ENCODE results near the gene ASMT.

DNA sequence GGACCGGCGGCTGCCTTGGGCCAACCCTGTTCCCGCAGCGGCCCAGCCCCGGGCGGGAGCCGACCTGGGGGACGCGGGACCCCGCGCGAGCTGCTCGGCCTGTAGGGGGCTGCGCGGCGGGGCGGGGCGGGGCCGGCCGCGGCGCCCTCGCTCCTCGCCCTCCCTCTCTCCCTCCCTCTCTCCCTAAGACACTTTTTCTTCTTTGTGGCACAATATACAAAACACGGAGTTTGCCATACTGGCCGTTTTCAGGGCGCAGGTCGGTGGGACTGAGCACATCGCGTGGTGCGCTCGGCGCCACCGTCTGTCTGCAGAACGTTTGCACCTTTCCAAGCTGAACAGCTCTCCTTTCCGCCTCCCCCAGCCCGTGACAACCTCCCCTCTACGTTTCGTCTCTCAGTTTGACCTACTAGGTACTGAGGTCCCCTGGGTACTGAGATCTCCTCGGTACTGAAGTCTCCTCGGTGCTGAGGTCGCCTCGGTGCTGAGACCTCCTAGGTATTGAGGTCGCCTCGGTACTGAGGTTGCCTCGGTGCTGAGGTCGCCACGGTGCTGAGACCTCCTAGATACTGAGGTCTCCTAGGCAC is 261.2 kb upstream of the PLCXD1 start:
- RRBS, result 16% methylated on average over 11 of the region's 48 CpGs

GRCh38 chrX:262515-263040 is 18.6 kb upstream of the PLCXD1 start:
- RRBS, result no CpG with 5 or more reads among the region's 7 CpGs

GRCh38 chrX:285308-285875 is 4.2 kb downstream of the PLCXD1 start:
- RRBS, result no CpG with 5 or more reads among the region's 15 CpGs

DNA sequence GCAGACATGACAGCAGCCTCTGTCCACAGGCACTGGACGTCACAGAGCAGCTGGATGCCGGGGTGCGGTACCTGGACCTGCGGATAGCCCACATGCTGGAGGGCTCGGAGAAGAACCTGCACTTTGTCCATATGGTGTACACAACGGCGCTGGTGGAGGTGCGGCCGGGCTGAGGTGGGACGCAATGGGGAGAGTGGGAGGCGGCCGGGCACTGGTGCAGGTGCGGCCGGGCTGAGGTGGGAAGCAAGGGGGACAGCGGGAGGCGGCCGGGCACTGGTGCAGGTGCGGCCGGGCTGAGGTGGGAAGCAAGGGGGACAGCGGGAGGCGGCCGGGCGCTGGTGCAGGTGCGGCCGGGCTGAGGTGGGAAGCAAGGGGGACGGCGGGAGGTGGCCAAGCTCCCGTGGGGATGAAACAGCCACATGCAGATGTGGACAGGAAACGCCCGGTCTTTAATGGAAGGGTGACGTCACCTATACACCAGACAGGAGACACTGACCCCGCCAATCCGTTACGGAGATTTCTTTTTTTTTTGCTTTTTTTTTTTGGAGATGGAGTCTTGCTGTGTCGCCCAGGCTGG is 9.5 kb downstream of the PLCXD1 start:
- RRBS, result 92% methylated on average over 2 of the region's 35 CpGs

DNA sequence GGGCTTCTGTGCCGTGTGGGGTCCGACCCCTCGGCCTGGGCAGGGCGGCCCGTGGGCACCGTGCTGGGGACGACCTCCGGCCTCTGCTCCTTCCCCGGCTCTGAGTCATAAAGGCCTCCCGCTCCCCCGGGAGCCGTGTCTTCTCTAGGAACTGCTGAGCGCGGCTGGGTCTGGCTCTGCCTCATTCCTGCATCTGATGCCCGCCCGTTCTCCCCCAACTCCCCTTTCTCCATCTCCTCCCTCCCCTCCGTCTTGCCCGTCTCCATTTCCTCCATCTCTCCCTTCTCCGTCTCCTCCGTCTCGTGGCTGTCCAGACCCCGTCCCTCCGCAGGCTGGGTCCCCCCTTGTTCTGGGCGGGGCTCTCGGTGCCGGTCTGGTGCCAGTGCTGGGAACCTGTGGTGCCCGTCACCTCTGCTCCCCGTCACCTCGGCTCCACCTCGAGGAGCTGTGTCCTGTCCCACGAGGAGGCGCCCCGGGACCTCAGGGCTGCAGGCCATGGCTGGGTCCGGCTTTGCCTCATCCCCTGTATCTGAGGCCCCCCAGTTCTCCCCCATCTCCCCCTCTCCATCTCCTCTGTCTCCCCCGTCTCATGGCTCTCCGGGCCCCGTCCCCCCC is 13.0 kb upstream of the GTPBP6 start:
- RRBS, result 84% methylated on average over 4 of the region's 37 CpGs

DNA sequence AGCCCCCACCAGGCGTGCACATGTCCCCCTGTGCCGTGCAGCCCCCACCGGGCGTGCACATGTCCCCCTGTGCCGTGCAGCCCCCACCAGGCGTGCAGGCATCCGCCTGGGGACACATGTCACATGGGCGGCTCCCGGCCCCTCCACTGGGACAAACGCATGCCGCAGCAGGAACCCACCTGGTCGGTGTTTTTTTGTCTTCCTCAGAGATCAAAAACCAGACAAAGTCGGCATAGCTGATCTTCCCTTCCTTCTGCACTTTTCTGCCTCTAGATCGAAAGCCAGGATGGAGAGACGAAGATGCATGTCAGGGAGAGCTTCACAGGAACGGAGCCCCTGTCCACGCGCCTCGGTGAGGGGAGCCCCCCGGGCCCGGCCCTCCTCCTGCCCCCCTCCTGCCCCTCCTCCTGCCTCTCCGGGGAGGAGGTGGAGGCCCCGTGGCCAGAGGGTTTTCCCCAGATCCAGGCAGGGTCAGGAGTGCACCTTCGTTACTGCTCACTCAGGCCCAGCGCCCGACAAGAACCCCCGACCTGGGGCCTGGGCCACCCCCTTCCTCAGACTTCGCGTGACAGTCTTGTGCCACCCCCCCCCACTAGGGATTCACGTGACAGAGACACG is 22.6 kb upstream of the GTPBP6 start:
- RRBS, result 97% methylated on average over 6 of the region's 31 CpGs

DNA sequence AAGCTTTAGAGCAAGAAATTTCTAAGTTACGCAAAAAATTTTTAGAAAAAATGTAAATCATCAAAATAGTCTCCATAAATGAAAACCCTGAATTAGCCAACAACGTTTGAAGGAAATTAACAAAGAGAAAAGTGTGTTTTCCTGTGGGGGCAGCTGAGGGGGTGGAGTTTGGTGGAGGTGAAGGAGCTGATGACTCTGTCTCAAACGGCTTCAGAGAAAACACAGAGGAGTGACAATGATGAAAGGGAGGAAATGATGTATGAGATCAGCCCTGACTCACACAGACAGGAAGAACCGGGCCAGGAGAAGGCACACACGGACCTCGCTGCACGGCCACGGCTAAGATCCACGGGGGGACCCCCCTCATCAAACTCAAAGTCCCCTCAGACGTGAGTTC is 29.1 kb downstream of the PPP2R3B start:
- RRBS, result no CpG with 5 or more reads among the region's 10 CpGs

DNA sequence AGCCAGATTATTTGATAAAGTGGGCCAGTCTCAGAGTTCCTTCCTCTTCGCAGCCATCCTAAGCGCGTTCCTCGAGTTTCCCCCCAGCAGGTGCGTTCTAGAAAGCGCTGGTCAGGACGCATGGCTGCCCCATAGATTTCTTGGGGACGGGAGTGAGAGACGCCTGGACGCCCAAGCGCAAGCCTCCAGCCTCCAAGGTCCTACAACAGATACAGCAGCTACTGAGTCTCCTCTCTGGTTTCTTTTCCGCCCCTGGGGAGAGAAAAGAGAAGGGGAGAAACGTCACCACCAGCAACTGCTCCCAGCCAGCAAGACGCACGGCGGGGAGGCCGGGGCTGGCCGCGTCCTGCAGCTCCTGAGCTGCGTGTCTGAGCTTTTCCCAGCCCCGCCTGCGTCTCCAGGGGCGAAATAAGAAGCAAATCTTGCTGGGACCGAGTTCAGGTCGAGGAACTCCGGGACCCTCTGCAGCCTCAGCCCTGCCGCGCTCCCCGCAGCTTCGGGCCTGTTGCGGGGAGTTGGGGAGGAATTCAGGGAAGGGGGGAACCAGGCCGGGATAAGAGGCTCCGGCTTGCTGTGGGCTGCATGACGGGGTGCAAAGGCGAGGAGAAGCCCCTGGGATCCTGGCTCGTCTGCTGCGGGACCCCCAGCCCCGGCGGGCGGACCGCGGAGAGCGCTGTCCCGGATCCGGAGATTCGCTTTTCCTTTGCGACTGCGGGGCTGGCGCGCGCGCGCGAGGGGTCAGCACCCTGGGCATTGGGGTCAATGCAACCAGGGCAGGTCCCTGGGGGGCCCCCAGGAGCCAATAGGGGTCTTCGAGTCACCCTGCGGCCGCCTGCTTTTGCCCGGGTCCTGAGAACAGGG is 6.8 kb upstream of the SHOX start:
- RRBS, result 4% methylated on average over 8 of the region's 58 CpGs

DNA sequence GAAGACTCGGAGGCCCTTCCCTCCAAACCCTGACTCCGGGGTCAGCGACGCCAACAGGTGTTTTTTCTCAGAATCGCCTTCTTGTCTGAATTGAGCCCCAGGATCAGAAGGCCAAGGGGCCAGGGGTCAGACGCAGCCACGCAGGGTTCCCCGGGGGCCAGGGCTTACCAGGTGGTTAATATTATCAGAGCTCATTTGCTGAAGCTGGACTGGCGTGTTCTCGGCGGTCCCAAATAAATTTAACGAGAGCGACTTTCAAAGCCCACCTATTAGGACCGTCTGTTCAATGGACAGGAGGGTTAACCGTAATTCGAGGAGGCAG is 239.4 kb downstream of the CRLF2 start:
- RRBS, result 8% methylated on average over 2 of the region's 16 CpGs

DNA sequence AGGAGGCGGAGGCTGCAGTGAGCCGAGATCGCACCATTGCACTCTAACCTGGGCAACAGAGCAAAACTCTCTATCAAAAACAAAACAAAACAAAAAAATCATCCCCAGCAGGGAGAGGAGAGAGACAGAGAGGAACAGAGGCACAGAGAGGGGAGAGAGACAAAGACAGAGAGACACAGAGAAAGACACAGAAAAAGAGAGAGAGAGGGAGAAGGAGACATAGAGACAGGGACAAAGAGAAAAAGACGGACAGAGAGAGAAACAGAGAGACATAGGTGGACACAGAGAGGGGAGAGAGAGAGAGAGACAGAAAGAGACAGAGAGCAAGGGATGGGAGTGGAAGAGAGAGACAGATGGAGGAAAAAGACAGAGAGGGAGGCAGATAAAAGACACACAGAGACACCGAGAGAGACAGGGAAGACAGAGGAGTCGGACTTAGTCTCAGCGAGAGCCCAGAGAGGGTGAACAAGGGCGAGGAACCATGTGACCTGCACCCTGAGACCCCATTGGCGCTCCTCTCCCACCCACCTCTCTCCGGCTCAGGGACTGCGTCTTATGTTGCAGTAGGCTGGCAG is 29.9 kb upstream of the IL3RA start:
- RRBS, result no CpG with 5 or more reads among the region's 11 CpGs

DNA sequence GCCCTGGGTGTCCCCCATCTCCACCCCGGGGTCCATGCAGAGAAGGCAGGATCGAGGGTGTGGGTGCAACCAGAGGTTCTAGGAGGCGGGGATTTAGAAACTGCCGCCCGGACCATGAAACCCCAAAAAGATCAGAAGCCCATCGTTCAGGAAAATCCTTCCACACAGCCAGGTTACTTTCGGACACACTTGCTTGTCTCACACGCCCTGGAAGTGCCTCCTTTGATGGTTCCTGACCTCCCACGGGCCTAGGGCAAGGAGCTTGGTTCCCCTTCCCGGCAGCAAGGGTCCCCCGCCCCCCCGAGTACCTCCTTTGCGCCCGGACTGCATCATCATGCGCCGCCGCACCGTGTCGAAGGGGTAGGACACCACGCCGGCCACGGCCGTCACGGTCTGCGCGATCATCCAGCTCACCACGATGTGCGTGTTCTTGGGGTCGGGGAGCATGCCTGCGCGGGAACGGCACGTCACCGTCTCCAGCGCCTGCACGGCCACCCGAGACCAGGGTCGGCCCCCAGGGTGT is 4.9 kb downstream of the SLC25A6 start:
- RRBS, result 95% methylated on average over 16 of the region's 38 CpGs

DNA sequence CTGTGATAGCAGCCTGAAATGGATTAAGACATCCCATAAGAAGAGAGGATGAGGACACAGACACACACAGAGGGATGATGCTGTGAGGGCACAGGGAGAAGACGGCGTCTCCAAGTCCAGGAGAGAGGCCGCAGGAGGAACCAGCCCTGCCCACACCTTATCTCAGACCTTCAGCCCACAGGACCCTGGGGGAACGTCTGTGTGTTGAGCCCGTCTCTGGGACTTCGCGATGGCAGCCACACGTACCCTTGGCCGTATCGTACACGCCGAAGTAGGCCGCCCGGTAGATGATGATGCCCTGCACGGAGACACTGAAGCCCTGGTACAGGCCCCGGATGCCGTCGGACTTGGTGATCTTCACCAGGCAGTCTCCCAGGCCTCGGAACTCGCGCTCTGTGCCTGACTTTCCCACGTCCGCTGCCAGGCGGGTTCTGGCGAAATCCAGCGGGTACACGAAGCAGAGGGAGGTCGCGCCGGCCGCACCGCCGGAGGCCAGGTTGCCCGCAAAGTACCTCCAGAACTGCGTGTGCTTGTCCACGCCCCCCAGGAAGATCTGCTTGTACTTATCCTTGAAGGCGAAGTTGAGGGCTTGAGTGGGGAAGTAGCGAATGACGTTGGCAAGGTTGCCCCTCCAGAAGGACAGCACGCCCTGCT is 2.8 kb downstream of the SLC25A6 start:
- RRBS, result 100% methylated on average over 2 of the region's 40 CpGs

- RRBS, result 1% methylated on average over 25 of the region's 53 CpGs
These were observed 557 bp downstream of the SLC25A6 start for GRCh38 chrX:1391236-1391876.

GRCh38 chrX:1398787-1399365 is 7.0 kb upstream of the SLC25A6 start:
- RRBS, result no CpG with 5 or more reads among the region's 19 CpGs

DNA sequence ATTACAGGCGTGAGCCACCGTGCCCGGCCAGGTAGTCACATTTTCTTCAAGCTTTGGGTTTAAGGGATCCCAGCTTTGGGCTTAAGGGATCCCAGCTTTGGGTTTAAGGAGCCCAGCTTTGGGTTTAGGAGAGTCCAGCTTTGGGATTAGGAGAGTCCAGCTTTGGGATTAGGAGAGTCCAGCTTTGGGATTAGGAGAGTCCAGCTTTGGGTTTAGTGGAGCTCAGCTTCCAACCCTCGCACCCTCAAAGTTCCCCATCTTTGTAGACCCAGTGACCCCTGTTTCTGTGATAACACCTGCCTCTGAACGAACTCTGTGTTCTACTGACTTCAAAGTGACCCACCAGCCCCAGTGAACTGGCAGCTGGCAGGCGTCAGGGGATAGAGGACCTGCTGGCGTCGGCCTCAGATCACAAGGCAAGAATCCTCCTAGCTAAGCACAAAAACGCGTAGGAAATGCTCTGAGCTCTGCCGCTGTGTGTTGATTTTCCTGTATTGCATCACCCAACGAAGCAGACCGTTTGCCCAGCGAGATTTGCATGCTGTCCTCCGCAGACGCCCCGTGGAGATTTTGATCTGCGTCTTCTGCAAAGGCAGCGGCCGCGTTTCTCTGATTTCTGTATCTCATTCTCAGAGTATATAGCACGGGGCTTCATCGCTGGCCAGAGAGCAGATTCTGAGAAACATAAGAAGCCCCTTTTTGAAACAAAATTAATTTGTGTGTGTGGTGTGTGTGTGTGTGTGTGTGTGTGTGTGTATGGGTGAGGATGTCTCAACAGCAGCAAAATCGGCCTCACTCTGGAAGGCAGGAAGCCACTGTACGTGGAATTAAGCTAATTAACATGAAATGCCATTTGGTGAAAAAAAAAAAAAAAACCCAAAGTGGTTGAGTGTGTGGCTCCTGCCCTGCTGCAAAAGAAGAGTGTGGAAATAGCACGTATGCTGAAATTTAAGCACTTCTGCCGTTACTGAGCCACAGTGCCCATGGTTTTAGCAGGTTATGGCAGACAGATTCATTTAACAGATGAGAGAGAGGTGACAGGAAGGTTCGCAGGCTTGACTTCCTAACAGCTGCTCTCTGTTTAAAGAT is 29.1 kb upstream of the ASMTL start:
- RRBS, result no CpG with 5 or more reads among the region's 28 CpGs

- RRBS, result no CpG with 5 or more reads among the region's 13 CpGs
These were observed 31.4 kb upstream of the ASMTL start for GRCh38 chrX:1483992-1484604.

DNA sequence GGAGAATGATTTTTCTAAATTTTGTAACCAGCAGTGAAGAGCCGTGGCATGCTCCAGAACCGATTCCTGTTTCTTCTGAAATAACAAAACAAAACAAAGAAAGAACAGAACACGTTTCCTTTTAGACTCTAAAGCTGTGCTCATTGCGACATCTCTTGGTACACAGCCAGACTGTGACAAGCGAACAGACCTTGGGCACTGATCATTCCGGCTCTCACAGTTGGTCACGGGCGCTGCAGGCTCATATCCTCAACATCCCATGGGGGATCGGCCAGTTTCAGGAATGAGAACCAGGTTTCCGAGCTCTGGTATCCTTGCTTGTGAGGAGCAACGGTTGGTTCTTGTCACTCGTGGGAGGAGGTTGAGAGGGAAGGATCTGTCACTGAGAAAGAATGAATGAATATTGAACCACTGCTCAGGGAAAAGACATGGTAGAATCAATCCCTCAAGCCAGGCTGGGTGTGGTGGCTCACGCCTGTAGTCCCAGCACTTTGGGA is 485 bp upstream of the P2RY8 start:
- RRBS, result no CpG with 5 or more reads among the region's 13 CpGs

GRCh38 chrX:1593239-1593680 is 1.9 kb downstream of the AKAP17A start:
- RRBS, result 29% methylated on average over 4 of the region's 18 CpGs

DNA sequence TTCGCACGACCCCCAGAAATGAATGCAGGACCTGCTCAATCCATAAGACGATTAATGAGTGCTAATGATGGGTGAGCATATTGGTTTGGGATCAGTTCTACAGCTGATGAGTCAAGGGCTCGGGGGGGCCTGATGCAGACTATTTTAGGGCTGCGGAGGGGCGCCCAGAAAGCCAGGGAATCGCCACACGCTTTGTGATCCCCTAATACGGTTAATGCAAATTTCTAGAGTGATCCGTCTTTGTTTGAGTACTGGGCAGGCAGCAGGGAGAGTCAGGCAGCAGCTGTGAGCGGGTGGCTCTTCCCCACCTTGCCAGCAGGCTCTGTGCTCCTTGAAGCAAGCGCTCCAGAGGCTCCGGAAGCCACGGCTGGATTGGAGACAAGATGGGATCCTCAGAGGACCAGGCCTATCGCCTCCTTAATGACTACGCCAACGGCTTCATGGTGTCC is at the start of gene ASMT:
Gene ASMT (plus strand): TSS at position 243 of the 449 bp plus-strand sequence.
- RRBS, result no CpG with 5 or more reads among the region's 17 CpGs

GRCh38 chrX:2159139-2159907 is 341.5 kb downstream of the DHRSX start:
- RRBS, result no CpG with 5 or more reads among the region's 7 CpGs

Measured in renal cortical epithelial cell (primary cell).